Colonic mucosa (tissue), 1 donor: ENCODE measurements around a stretch of chr3.

GRCh38 chr3:125362057-125362926, 12.8 kb downstream of the ZNF148 start:
- PRO-cap, result no peak

DNA sequence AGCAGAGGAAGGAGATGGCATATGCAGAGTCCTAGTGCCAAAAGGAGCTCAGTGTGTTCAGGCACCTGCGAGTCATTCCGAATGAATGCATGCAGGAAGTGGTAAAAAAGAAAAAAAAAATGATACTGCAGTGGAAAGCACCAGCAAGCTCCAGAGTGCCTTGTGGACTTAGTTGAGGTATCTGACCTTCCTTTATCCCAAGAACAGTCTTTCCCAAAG, 6.6 kb upstream of the ZNF148 start:
- PRO-cap, result no peak

DNA sequence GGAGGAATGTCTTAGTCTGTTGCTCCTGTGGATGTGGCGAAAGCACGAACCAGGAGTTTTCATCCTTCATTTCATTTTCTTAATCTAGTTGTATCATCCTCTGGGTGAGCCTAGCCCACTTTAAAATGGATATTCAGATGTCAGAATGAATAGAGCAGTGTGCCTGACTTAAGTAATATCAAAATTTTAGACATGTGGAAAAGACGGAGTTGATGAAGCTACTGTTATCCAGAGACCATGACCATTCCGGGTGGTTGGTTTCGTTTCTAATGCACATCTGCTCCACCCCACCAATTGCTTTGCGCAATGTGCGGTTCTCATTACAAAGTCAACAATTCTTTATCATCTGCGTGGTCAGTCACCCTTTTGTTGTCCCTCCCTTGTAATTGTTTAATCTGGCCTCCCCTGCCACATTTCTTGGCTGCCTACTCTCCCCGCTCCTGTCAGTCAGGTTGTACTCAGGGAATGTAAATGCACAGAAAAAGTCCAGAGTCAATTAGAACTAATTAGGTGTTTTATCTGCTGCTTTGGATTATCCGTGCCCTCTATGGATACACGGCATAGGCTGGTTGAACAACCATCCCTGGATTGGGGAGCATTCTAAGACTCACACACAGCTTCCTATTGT, 33.8 kb upstream of the ROPN1B start:
- PRO-cap, result no peak

- PRO-cap, result no peak
Observed at GRCh38 chr3:125936335-125936582, 32.7 kb upstream of the ROPN1B start.

DNA sequence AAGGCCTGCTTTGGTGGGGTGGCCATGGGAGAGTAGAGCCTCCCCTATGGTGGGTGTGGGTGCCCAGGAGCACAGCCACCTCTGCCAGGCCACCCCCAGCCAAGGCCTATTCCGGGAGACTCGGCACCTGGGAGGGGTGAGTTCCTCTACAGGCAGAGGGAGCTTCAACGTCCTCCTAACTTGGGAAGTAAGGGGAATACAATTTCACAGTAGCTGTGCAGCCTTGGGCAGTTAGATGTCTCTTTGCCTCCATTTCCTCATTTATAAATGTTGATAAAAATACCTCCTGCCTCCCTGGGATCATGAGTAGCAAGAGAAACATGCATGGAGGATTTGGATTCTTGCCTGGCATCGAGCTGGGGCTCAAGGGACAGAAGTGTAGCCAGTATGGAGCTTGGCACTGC, 18.3 kb upstream of the SLC41A3 start:
- PRO-cap, result no peak

DNA sequence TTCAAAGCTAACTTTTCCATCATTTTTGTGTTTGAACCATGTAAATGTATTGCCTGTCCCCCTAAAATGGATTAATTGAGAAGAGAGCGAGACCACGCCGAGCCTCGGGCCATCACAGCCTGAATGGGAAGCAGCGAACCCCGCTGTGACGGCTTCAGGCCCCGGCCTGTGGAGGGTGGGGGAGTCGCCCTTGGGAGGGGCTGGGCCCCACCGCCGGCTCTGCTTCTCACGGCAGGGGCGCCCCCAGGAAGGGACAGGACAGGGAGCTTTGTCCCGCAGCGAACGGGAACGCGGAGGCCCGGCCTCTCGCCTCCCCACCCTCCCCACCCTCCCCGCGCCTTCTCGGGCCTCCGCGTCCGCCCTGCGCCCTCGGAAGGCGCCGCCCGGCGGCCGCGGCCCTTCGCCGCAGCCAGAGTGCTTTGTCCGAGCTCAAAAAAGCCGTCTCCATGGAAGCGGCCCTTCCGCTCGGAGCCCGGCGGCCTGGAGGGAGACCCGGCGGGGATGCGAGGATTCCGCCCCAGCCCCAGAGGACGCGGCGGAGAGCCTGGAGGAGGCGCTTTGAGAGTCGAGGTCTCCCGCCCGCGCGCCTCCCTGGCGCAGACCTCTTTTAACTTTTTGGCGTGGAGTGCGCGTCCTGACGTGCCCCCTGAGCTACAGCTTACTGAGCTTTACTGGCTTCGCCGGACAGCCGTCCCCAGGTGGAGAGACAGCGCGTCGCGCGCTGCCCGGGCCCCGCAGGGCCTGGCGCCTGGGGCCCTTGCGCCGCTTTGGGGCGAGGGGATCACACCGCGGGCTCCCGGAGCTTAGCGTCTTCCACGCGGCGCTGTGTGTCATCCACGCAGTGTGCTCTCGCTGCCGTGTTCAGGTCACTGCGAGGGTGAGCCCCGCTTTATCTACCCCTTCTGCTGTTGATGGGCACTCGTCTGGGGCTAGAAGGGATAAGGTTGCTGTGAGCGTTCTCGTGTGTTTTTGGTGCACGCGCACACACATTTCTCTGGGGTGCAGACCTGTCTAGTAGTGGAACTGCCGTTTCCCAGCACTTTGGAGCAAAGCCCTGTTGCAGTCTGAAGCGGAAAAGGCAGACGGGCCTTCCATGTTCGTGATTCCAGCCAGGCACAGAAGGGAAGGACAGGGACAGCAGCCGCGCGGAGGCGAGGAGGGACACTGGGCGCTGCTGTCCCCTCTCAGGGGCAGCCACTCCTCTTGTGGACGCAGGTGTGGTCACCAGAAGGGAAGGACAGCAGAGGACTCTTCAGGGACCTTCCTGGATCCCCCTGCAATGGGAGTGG, 32.9 kb upstream of the ALDH1L1 start:
- PRO-cap, result no peak

- PRO-cap, result unidirectional peak, minus-strand start at chr3:126267784
Observed at GRCh38 chr3:126267203-126267875, 87.0 kb upstream of the ALDH1L1 start.

DNA sequence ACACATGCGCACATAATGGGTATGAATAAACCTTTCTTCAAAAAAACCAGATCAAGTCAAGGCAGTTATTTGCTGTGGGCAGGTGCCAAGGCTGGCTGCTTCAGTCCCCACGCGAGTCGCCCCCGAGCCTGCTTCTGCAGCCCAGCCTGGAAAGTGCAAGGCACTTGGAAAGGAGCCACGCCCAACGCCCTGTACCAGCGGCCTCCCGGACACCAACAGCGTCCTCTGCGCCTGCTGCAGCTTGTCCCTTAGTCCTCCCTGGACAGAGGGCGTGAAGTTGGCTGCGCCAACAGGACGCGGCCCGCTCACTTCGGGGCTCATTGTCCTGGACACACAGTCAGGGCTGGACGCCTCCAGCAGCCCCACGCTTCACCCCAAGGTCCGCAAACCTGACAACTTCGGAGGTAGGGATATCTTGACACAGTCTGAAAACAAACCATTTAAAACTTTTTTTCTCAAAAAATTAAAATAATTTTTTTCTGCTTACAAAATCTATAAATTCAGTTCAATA, 68.8 kb downstream of the KLF15 start:
- PRO-cap, result no peak

- PRO-cap, result no peak
Observed at GRCh38 chr3:126341417-126341965, 15.7 kb downstream of the KLF15 start.

DNA sequence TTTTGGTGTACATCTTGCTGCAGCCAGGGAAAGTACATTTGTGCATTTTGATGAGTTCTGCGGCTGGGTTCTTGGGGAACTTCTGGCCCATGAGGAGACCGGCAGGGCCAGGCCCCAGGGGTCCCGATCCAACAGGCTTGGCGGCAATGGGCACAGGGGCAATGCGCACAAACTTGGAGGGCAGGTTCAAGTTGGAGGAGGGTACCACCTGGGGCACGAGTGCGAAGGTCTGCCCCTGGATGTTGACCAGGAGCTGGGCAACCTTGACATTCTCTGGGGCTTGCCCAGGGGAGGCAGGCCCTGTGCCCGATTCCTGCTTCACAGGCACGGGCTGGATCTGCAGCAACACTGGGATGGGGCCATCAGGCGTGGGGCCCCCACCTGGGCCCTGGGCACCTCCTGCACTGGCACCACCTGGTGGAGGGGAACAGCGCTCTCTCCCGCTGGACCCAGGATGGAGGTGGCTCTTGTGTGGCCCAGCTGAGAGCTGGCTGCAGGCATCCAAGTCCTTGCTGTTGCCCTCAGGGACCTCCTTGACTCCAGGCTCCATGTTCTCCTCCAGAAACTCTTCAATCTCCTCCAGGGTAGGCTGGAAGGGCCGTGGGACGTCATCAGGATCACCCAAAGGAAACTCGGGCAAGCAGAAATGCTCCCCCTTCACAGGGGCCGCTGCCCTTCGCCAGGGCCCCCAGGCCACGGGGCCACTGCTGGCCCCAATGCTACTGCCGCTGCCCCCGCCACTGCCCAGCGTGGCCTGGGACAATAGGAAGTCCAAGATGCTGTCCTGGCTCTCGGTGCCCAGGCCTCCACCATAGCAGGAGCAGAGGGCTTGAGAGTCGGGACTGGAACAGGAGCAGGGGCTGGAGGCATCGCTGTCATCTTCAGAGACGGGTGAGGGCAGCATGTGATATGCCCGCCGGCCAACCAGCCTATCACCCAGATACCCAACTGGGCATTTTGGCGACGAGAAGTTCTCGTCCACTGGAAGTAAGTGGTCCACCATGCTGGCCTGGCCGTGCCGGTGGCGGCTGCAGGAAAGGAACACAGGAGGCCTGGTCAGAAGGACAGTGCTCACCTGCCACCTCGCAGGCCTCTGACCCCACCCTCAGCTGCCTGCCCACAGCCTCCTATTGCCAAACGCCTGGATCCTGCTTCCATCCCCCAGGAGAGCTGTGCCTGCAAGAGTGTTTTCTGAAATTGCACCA, 4.9 kb downstream of the KLF15 start:
- PRO-cap, result no peak

- PRO-cap, result no peak
Observed at GRCh38 chr3:126353125-126353572, 4.1 kb downstream of the KLF15 start.

- PRO-cap, result bidirectional peak, plus-strand start at chr3:126356223, minus-strand start at chr3:126355933
Observed at GRCh38 chr3:126355475-126356309, 1.5 kb downstream of the KLF15 start.

DNA sequence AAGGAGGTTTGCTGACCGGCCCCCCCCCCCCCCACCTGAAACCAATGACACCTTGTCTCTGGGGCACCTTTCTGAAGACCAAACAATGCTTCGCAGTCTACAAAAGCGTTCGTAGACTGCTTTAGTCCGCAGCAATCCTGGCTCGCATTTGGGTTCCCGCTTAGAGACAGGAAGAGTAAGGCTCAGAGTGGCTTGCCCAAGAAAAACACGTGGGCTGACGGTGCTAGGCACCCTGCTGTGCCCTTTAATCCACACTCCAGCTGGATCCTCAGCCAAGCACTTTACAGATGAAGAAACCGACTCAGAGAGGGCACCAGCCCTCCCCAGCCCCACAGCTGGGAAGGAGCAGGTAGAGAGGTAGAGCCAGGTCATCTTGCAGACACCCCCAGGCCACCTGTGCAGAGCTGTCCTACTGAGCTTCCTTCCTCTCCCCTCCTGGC, 858 bp upstream of the KLF15 start:
- PRO-cap, result no peak

GRCh38 chr3:126541487-126541813, 17.3 kb downstream of the C3orf22 start:
- PRO-cap, result no peak

DNA sequence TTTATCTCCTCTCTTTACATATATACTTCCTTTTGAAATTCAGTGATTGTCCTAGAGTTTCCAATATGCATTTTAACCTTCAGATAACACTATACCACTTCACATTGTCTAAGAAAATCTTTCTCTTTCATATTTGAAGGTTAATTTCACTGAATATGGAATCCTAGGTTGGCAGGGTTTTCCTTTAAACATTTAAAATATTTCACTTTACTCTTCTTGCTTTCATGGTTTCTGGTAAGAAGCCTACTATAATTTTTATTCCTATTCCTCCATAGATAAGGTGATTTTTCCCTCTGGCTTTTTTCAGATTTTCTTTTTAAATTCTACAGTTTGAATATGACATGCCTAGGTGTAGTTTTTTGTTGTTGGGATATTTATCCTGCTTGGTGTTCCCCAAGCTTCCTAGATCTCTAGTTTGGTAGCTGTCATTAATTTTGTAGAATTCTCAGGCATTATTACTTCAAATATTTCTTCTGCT, 42.1 kb upstream of the C3orf22 start:
- PRO-cap, result no peak

GRCh38 chr3:126704425-126704959, 452 bp downstream of the CHCHD6 start:
- PRO-cap, result no peak

DNA sequence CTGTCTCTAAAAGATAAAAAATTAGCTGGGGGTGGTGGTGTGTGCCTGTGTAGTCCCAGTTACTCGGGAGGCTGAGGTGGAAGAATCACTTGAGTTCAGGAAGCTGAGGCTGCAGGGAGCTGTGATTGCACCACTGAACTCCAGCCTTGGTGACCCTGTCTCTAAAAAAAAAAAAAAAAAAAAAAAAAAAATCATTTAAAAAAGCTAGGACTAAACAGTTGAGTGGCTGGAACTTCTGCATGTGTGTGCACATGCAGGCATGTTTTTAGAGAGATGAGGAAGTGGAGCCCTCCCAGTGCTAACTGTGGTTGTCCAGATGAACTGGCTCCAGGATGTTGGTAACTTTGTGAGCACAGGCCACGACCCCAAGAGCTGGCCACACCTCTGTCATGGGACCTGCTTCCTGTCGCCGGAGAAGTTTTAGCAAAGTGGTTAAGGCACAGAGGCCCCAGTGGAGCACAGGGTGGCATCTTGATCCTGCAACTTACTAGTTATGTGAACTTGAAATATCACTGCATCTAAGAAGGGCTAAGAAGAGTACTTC, 27.0 kb downstream of the CHCHD6 start:
- PRO-cap, result no peak

GRCh38 chr3:126930902-126931260, 52.0 kb upstream of the PLXNA1 start:
- PRO-cap, result no peak

DNA sequence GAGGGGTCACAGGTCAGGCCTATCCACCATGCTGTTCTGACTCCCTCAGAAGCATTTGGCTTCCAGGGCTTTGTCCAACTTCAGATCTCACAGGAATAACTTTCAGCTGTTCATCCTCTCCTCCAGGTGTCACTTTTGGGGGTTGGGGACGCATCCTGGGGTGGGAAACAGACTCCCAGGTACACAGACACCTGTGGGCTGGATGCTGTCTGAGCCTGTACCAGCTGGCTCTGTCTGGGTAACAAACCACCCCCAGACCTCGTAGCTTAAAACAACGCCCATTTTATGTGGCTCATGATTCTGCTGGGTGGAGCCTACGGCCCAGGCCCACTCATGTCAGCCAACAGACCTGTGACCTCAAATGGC, 21.3 kb upstream of the PLXNA1 start:
- PRO-cap, result no peak

GRCh38 chr3:126983252-126983691, 357 bp downstream of the PLXNA1 start:
- PRO-cap, result no peak